ENCODE measurements around a stretch of chr17.

- PRO-cap, result unidirectional peak, plus-strand start at chr17:75025321
These were observed 12.7 kb downstream of the MRPL58 start for GRCh38 chr17:75025025-75025619.

DNA sequence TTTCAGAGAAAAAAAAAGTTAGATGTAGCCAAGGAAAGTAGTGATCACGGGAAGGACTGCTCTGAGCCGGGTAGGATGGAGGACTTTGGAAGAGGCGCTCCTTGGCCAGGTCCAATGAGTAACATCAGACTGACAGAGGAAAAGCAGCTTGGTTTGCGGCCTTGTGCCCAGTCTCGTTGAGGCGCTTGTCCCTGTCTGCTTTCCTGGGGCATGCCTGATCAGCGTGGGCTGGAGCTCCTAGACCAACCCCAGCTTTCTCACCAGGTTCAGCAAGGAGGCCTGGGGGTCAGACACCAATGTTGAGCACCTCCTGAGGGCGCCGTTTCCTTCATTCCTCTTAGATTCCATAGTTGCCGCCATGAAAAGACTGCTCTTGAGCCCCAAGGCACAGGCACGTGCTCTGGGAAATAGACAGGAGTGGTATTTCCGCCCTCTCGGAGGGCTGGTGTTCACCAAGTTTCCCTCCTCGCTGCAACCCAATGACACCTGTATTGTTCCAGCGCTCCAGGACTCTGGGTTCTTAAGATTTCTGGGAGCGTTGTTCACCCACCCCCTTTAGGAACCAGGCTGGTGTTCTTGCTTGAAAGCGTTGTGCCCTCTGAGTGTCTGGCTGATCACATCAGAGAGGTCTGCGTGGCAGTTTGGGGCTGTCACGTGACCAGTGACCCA is 17.9 kb downstream of the KCTD2 start:
- PRO-cap, result no peak

GRCh38 chr17:75076958-75077295 is 10.8 kb upstream of the SLC16A5 start:
- PRO-cap, result unidirectional peak, plus-strand start at chr17:75077223

GRCh38 chr17:75078510-75079312 is 9.0 kb upstream of the SLC16A5 start:
- PRO-cap, result no peak

DNA sequence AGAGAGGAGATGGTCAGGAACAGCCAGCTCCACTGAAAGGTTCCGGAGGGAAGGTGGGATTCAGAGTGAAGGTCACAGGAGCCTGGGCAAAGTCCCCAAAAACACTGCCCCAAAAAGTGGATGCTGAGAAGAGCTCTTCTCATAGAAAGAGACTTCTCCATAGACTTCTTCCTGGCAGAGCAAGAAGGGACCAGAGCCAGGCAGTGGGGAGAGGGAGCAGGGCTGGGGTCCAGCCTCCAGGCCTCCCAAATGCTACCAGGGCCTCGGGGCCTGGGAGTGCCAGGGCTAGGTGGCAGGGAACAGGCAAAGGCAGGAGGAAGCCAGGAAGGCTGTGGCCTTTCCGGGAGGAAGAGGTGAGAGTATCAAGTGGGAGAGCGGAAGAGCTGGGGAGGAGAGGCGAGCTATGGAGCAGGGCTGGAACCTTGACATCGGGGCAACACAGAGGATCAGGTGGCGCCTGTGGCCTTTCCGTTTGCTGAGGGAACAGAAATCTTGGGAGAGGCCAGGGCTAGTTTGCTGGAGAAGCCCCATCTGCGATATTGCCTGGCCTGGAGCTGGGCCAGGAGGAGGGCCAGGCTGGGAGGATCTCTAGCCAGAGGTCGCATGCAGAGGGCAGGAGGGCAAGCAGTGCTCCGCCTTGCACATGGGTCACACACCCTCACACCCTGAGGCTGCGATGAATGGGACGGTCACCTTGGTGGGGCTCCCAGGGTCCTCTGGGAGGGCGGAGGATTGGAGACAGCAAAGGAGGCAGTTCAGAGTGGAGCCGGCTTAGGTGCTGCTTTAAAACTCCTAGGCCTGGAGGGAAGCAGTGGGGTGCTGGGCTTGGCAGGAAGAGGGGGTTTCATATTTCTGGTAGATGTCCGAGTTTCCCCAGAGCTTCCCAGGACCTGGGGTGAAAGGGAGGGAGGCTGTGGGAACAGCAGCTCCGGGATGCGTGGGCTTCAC is 3.3 kb downstream of the SLC16A5 start:
- PRO-cap, result bidirectional peak, plus-strand start at position 668 of the sequence, minus-strand start at position 485 of the sequence

GRCh38 chr17:75113992-75115093 is 4.6 kb downstream of the ARMC7 start:
- PRO-cap, result unidirectional peak, minus-strand start at chr17:75114520

DNA sequence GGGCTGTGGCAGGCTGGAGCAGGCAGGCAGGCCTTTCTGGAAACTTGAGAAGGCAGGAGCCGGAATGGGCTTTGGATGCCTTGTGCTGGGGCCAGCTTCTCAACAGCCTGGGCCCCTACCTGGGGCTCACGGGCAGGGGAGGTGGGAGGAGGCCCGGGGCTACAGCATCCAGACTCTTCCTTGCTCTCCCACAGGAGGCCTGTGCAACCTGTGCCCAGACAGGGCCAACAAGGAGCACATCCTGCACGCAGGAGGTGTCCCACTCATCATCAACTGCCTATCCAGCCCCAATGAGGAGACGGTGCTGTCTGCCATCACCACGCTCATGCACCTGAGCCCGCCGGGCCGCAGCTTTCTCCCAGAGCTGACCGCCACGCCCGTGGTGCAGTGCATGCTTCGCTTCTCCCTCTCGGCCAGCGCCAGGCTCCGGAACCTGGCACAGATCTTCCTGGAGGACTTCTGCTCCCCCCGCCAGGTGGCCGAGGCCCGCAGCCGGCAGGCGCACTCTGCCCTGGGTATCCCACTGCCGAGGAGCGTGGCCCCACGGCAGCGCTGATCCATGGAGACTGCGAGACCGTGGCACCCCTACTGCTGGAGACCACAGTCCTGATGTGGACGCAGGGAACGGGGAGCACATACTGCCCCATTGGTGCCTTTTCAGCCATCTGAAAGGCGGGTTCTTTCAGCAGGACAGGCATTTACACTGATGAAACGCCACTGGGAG is 2.9 kb downstream of the NT5C start:
- PRO-cap, result no peak

GRCh38 chr17:75129207-75130025 is 2.1 kb downstream of the NT5C start:
- PRO-cap, result no peak

- PRO-cap, result no peak
These were observed 5.5 kb upstream of the NT5C start for GRCh38 chr17:75137103-75137302.

DNA sequence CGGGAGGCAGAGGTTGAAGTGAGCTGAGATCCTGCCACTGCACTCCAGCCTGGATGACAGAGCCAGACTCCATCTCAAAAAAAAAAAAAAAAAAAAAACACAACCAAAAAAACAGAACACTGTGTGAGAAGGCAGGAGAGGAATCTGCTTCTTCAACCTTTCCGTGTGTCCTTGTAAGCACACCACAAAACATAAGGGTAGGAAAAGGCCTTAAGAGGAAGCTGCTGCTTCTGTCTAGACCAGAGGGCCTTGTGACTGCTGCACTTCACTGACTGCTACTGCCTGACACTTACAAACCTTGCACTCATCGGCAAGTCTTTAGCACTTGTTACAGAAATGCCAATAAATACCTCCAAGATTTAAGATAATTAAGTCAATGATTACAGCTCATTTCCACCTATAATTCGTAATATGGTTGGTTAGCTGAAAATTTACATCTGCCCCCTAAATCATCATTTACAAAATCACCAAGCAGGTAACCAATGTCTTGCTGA is 9.2 kb downstream of the JPT1 start:
- PRO-cap, result unidirectional peak, plus-strand start at position 242 of the sequence

- PRO-cap, result bidirectional peak, plus-strand start at chr17:75148126, minus-strand start at chr17:75147992
These were observed 6.4 kb downstream of the JPT1 start for GRCh38 chr17:75147907-75148246.

DNA sequence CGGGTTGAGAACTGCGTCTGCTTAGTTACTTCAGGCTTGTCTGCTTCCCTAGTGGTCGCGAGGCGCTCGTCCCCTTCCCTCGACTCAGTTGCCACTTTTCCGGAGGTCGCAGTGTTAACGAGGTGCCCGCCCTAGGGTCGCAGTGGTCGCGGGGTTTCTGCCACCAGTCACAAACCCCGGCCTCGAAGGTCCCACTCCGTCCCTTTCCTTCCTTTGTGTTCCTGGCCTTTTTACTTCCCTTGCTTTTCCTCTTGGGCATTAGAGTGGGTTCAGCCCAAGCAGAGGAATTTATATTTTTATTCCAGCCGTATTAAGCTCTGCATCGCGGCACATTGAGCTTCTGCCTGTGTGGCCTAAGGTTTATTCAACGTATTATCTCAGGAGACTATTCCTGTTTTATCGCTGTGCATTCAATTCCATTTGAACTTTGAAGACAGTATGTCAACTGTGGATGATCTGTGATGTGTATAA is 385 bp downstream of the NUP85 start:
- PRO-cap, result no peak

- PRO-cap, result no peak
These were observed 23.5 kb downstream of the GGA3 start for GRCh38 chr17:75237485-75238680.

DNA sequence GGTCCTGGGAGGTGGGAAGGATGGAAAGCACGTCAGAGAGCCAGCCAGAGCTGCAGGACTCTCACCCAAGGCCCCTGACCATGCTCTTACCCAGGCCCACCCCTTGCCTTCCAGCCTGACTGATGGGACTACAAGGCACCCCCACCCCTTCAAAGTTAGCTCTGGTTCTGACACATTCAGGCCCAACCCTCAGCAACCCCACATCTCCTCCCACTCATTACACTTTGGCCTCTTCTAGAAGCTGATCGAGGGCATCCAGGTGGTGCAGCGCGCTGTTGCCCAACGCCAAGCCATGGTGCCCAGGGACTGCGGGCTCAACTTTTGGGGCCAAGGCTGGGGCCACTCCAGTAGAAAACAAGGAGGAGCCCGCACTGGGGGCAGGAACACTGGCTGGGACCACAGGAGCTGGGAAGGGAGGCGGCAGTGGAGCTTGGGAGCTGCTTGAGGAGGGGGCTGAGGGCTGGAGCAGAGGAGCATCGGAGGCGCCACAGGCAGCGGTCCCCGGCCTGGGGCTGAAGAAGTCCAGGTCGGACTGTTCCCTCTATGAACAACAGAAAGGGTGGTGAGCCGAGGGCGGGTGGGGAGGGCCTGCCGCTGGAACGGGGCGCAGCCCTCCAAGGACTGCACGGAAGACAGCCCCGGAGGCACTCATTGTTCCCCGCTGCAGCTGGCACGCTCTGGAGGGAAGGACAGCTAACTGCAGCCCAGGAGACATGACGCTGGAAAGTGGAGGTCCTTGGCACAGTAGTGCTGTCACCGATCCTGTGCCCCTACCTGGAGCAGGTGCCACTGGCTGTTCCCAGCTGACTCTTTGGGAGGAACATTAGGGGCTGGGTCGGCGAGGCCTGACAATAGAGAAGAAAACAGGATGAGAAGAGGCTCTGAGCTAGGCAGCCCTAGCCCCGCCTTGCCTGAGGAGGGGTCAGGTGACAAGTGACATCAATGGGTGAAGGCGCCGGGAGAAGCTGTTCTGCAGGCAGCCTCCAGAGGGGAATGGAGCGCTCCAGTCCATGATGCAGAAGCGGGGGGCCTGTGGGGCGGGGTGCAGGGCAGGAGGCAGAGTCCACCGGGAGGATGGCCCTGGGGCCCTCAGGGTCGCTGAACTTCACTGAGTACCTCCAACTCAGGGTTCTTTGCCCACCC is 21.5 kb downstream of the GGA3 start:
- PRO-cap, result no peak

DNA sequence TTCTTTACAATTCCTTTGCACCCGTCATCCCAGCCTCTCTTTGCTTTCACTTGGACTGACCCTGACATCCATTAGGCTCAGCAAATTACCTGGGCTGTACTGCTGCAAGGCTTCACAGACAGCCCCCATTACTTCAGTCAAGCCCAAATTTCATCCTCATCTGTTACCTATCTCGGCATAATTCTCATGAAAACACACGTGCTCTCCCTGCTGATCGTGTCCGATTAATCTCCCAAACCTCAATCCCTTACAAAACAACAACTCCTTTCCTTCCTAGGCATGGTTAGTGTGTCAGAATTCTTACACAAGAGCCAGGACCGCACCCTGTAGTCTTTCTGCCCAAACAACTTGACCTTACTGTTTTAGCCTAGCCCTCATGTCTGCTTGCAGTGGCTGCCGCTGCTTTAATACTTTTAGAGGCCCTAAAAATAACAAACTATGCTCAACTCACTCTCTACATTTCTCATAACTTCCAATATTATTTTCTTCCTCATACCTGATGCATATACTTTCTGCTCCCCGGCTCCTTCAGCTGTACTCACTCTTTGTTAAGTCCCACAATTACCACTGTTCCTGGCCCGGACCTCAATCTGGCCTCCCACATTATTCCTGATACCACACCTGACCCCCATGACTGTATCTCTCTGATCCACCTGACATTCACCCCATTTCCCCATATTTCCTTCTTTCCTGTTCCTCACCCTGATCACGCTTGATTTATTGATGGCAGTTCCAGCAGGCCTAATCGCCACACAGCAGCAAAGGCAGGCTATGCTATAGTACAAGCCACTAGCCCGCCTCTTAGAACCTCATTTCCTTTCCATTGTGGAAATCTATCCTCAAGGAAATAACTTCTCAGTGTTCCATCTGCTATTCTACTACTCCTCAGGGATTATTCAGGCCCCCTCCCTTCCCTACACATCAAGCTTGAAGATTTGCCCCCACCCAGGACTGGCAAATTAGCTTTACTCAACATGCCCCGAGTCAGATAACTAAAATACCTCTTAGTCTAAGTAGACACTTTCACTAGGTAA is 5.3 kb downstream of the GGA3 start:
- PRO-cap, result no peak

GRCh38 chr17:75292826-75293136 is 3.5 kb upstream of the SLC25A19 start:
- PRO-cap, result no peak

GRCh38 chr17:75300953-75301983 is 12.0 kb upstream of the SLC25A19 start:
- PRO-cap, result no peak

GRCh38 chr17:75316441-75316984 is 27.3 kb upstream of the SLC25A19 start:
- PRO-cap, result no peak

- PRO-cap, result no peak
These were observed 11.9 kb downstream of the TMEM94 start for GRCh38 chr17:75468211-75468801.

GRCh38 chr17:75511516-75512615 is 3.5 kb downstream of the CASKIN2 start:
- PRO-cap, result no peak

Measured in jejunum (tissue), 1 donor.